ENCODE measurements around the genes LPAR5 and GPR162.

GRCh38 chr12:6384479-6385493 lies 824 bp downstream of the LTBR start:
- PRO-cap = no peak

GRCh38 chr12:6423416-6424050 lies 21.2 kb upstream of the CD27 start:
- PRO-cap = unidirectional peak, plus-strand start at chr12:6423767

DNA sequence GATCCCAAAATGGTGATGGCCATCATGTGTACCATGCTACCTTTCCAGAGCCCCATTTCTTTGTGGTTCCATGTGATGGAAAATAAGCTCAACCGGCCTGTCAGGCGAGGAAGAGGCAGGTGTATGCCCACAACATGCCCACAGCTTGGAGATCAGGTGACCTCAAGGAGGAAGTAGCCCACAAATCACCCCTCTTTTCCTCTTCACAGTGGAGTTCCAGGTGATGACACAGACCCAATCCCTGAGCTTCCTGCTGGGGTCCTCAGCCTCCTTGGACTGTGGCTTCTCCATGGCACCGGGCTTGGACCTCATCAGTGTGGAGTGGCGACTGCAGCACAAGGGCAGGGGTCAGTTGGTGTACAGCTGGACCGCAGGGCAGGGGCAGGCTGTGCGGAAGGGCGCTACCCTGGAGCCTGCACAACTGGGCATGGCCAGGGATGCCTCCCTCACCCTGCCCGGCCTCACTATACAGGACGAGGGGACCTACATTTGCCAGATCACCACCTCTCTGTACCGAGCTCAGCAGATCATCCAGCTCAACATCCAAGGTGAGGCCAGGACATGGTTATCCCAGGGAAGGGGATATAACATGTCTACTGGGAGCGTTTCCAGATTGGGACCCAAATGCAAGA lies 5.5 kb downstream of the TAPBPL start:
- PRO-cap = no peak

- PRO-cap = no peak
Observed at GRCh38 chr12:6635837-6636671, at the start of gene LPAR5. Gene LPAR5, minus strand, starts transcription at chr12:6635959.

DNA sequence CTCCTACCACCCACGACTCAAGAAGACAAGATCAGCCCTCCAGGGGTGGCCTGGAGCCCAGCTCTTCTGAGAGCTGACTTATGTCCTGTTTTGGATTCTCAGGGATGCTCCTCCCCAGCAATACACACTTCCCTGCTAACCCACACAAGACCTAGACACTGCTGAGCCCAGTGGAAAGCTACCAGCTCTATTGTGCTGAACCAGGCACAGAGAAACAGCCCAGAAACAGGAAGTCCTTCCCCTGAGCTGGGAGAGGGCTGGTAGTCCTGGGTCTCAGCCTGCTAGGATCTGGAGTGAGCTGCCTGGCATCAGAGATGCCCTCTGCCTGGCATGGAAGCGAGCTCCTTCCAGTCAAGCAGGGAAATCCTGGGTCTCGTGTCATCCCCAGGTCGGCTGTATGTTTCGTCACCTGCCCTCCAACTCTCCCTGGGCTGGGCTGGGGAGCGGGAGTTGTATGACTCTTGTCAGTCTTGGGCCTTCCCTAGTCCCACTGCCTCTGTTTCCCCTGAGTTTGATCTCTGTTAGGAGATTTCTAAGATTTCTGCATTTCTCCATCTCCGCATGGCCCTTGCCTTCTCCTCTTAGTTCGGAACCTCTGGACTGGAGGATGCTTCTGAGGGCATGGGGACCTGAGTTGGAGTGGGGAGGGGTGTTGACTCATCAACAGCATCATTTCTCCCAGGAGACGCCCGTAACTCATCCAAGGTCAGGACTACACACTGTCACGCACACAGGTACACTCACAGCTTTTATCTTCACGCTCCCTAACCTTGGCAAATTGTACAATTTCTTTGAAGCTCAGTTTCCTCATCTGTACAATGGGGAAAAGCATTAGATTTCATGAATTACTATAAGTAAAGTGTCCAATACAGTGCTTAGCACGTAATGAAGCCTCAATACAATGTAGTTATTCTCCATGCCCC lies 988 bp upstream of the LAG3 start:
- PRO-cap = no peak

DNA sequence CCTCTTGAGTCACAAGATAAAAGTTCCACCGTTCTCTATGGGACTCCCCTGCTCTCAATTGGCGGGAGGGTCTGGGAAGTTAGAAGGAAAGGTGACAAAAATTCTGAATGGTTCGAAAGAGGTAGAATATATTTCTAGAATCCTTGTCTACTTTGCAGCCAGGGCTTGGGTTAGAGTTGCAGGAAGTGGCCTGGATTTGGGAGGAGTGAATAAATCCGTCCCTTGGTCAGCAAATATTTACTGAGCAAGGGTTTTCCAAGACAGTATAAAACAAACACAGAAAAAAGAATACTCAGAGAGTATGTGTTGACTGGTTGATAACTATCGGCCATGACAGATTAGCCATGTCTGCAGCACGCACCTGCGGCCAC lies 3.4 kb downstream of the LAG3 start:
- PRO-cap = no peak

GRCh38 chr12:6778096-6778644 lies 5.8 kb downstream of the LAG3 start:
- PRO-cap = no peak

DNA sequence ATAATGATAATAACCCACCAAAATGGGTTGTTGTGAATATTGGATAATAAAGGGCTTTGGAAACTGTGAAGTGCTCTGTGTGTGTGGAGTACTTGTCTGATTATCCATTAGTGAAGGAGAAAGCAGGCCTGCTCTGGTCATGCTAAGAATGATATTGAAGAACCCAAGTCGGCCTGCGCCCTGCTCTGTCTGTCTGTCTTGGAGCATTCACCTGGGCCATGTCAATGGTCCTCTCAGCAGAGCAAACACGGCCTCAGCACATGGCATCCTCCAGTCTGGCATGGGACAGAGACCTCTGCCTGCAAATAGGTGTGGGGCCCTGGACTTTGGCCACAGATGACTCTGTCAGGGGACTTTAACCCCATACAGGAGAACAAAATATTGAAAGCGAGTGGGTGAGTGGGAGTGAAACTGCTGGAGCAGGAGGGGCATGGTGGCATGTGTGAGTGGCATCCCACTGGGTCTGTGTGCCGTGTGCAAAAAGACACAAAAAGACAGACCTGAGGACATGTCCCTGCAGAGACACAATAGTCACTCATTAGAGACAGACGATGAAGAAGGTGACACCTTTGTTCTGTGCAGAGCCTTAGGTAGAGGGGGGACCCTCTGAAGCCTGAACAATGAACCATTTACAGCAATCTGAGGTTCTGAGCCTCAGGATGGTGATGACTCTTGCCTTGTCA lies 7.3 kb downstream of the LAG3 start:
- PRO-cap = no peak

GRCh38 chr12:6821074-6821973 lies at the start of gene GPR162:
Gene GPR162, plus strand, starts transcription at chr12:6821821.
- PRO-cap = bidirectional peak, plus-strand start at chr12:6821657, minus-strand start at chr12:6821410; bidirectional peak, plus-strand start at chr12:6821846, minus-strand start at chr12:6821747

GRCh38 chr12:6829544-6830190 lies 1.5 kb downstream of the P3H3 start:
- PRO-cap = bidirectional peak, plus-strand start at chr12:6829774, minus-strand start at chr12:6829668

DNA sequence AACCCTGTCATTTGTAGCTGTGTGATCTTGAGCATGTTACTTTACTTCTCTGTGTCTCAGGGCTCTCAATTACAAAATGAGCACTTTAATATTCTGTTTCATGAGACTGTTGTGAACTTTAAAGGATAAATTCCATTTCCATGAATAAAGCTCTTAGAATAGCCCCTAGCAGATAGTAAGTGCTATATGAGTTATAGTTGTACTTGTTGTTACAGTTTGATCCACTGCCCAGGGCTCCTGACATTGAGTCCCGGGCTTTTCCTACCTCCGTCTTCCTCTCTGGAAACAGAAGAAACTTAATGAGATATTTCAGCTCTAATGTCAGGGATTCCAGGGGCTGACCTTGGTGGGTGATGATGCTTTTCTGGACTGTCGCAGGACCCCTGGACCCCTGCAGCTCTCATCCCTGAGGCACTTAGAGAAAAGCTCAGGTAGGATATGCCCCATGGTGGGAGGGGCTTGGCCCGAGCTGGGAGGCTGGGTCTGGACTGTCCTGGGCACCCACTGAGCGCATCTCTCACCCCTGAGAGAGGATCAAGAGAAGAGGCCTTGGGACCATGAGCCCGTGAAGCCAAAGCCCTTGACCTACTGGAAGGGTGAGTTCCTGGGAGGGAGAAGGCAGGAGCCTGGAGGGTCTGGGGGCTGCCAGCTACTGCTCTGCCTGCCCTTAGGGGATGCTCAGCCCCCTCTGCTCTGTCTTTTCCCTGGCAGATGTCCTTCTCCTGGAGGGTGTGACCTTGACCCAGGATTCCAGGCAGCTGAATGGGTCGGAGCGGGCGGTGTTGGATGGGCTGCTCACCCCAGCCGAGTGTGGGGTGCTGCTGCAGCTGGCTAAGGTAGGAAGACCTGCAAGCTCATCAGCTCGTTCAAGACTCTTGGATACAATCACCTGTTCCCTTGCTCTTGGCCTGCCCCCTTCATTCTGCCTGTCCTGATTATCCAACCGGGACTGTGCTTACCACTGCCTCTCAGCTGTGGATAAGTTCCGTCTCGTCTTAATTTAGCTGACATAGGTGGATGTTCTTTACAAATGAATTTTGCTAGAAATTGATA lies 5.3 kb downstream of the P3H3 start:
- PRO-cap = no peak

DNA sequence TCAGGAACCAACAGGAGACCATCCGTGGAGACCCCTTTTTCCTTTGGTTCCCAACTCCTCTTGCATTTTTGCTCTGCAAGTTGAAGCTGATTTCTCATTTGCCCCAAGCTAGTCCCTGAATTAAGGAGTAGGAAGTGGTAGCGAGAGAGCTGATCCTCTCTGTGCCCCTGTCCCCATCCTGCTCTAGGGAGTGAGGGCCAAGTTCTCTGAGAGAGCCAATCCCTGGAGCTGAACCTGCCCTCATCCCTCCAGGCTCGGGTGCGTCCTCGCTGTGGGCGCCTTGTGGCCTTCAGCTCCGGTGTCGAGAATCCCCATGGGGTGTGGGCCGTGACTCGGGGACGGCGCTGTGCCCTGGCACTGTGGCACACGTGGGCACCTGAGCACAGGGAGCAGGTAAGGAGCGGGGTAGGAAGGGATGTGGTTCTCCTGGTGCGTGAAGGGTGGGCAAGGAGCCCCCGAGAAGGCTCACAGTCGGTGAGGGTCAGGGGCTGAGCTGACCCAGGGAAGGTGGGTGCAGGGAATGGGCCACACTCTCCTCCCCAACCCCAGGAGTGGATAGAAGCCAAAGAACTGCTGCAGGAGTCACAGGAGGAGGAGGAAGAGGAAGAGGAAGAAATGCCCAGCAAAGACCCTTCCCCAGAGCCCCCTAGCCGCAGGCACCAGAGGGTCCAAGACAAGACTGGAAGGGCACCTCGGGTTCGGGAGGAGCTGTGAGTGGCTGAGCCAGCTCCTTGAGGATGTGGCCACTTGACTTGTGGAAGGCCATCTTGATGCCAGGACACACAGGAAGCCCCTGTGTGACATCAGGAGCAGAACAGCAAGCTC lies 1.8 kb upstream of the GNB3 start:
- PRO-cap = no peak

- PRO-cap = no peak
Observed at GRCh38 chr12:6866686-6867004, 686 bp upstream of the TPI1 start.

DNA sequence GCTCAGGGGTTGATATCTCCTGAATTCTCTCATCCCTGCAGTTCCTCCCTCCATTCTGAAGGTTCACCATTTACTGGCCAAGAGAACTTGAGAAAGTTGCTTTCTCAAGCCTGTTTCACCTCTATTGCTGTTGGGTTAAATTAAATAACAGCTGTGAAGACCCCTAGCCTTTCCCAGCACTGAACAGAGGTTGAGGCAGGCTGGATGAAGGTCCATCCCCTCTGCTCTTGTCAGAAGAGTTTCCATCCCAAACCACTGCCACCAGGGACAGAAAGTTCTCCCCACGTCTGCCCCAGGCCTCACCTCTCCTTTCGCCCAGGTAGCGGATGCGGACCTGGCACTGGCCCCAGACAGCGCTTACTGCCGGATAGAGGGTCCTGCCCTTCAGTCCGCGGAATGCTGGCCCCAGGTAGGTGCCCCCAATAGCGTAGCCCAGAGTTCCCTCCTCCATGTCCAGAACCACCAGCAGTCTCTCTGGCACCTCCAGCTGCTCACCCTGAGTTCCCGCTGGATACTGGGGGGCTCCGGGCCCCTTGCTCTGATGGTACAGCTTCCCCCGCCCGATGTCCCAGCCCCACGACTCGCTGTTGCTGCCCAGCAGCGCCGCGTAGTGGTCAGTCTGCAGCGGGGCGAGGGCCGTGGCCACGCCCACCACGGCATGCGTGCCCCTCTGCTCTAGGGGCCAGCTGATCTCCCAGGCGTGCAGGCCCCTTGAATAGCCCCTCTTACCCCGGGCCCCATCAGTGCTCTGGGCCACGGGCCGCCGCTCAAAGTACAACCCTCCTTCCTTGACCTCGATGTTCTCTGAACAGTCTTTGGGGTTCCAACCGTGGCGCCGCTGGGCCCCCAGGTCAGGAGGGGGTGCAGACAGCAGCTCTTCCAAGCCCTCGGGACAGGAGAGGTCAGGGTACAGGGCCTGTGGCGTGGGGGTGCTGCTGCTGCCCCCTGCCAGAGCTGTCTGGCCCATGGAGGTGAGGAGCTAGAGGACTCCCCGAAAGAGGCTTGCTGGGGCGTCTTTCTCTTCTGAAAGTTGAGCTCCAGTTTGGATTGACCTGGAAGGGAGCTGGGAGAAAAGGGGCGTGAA lies 826 bp downstream of the SPSB2 start:
- PRO-cap = bidirectional peak, plus-strand start at position 743 of the sequence, minus-strand start at position 516 of the sequence; unidirectional peak, plus-strand start at position 743 of the sequence

DNA sequence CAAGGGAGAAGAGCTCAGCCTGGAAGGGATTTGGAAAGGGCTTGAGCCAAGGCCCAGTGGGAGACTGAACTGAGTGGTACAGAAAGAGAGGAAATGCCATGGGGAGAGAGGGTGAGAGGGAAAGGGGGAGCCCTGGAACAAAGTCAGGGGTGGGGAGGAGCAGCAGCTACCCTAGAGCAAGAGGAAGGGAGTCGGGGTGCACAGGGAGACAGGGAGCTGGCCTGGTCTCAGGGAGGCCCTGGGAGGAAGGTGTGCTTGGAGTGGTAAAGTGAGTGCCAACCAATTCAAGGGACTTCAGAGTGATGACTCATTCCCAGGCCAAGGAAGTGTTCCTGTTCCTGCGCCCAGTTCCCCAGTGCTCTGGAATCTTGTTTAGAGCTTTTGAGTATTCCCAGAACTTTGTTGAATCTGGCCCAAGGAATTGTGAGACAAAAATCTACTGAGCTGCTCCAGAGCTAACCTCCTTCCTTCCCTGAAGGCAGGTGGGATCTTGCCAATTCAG lies 2.4 kb upstream of the ATN1 start:
- PRO-cap = no peak

- PRO-cap = unidirectional peak, minus-strand start at chr12:6929030
Observed at GRCh38 chr12:6928879-6929367, 1.2 kb downstream of the ATN1 start.

- PRO-cap = no peak
Observed at GRCh38 chr12:6950929-6951153, 315 bp upstream of the PTPN6 start.

DNA sequence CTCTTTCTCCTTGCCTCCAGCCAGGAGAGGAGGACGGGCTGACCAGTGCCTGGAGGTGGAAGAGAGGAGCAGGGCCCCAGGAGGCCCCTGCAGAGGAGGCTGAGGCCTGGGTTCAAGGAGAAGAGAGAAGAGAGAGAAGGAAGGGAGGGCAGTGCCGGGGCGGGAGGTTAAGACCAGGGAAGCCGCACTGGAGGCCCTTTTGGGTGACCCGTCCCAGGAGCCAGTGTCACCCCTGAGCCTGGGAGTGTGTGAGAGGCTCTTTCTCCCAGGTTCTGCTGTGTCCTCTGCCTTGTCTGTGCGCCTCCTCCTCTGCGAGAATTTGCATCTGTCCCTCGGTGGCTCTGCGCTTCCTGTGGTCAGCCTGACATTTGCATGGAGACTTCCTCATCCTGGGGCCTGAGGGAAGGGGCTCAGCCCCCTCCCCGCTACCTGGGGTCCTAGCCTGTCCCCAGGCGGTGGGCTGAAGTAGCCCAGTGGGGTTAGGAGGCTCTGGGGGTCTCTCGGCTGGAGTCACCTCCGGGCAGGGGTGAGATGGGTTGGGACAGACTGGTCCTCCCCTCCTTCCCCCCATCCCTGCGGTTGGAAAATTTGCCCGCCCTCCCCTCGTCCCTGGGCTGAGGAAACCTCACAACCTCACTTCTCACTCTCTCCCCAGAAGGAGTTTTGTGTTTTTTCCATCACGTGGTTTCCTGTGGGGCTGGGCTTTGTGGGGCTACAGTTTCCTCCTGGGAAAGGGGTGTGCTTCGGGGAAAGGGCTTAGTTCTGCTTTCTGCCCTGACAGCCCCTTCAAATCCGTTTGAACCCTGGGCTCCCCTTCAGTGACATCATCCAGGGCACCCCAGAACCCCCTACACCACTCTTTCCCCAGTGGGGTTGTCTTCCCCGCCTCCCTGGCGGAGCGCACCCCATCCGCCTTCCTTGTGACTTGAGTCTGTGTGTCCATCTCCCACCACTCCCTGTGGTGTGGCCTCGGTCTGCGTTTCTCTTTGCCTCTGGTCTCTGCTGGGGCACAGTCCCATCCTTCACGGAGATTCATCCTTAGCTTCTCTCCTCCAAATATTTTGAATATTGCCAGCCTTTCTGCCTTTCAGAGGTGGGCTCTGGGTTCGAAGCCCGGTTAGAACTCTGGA lies 2.5 kb downstream of the PTPN6 start:
- PRO-cap = no peak

DNA sequence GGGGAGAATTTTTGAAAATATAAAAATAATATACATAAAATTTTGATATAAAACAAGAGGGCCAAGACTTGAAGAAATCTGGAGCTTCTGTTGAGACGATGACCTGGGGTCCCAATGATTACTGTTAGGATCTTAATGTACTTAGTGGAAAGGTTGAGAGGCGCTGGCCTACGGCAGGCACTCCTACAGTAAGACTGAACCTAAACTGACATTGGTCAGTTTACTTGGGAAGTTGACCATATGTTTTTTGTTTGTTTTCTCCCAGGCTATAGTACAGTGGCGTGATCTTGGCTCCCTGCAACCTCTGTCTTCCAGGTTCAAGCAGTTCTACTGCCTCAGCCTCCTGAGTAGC lies 12.3 kb downstream of the LPCAT3 start:
- PRO-cap = no peak

GRCh38 chr12:7018991-7019325 lies 682 bp upstream of the LPCAT3 start:
- PRO-cap = bidirectional peak, plus-strand start at chr12:7019032, minus-strand start at chr12:7018780

Data from neural crest cell (in vitro differentiated cells).